Pulmonary artery (tissue), 1 donor: Measurements from ENCODE around the gene RNF113A.

- PRO-cap, result no peak
Observed at GRCh38 chrX:111400884-111401210, 11.1 kb downstream of the DCX start.

DNA sequence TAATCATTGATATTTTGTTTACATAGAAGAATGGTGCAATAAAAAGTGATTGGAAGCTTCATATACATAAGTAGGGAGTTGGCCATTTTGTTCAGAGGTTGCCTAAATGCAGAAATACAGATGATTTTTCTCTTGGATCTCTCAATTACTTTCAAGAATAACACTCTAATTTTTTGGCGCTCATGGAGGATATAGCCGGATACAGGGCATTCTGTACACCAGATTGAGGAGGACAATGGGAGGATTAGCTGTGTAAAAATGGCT lies 5.6 kb upstream of the SERTM2 start:
- PRO-cap, result no peak

GRCh38 chrX:111809451-111809788 lies 66.6 kb upstream of the TRPC5OS start:
- PRO-cap, result no peak

DNA sequence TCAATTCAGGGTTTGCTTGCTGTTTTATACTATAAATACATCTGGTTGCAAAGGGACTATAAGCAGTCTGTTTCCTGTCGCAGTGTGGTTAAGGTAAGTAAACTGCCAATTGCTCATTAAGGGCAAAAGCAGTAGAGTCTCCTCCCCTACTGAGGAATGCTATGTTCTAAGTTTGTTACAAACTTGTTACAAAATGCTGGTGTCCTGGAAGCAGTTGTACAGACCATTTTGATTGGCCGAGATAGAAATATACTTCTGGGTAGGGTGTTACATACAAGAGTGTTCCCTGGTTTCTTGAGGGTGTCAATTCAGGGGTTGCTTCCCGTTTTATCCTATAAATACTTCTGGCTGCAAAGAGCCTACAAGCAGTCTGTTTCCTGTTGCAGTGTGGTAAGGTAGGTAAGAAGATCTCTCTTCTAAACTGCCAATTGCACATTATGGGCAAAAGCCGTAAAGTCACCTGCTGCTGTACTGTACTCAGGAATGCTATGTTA lies 5.7 kb downstream of the TRPC5OS start:
- PRO-cap, result no peak

- PRO-cap, result no peak
Observed at GRCh38 chrX:113990612-113991098, 593.2 kb upstream of the HTR2C start.

GRCh38 chrX:115165325-115165873 lies 23.8 kb upstream of the RBMXL3 start:
- PRO-cap, result no peak

DNA sequence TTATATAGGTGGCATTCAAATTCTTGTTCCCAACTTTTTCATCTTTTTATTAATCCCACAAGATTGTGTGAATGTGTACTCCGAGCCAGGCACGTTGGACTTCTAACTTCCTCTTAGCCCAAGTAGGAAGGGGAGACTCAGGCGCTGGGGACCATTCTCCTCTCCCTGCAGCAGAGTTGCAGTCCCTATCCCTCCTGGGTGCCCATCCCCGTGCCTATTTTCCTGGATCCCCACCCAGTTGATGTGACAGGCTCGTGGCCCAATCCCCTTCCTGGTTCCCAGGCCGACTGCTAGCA lies 222 bp upstream of the PLS3 start:
- PRO-cap, result bidirectional peak, plus-strand start outside the sequence, minus-strand start at position 200 of the sequence

DNA sequence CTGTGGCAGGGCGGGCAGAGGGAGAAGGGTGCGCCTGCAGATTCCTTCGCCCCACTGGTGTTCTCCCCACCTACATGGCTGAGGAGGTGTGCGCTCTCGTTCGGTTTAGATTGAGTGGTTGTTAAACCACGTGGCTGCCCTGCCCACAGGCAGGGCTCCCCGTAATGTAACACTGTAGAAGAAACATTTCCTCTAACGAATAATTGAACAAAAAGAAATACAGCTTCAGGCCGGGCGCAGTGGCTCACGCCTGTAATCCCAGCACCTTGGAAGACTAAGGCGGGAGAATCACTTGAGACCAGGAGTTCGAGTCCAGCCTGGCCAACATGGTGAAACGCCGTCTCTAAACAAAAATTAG lies 162.4 kb downstream of the PLS3 start:
- PRO-cap, result no peak

DNA sequence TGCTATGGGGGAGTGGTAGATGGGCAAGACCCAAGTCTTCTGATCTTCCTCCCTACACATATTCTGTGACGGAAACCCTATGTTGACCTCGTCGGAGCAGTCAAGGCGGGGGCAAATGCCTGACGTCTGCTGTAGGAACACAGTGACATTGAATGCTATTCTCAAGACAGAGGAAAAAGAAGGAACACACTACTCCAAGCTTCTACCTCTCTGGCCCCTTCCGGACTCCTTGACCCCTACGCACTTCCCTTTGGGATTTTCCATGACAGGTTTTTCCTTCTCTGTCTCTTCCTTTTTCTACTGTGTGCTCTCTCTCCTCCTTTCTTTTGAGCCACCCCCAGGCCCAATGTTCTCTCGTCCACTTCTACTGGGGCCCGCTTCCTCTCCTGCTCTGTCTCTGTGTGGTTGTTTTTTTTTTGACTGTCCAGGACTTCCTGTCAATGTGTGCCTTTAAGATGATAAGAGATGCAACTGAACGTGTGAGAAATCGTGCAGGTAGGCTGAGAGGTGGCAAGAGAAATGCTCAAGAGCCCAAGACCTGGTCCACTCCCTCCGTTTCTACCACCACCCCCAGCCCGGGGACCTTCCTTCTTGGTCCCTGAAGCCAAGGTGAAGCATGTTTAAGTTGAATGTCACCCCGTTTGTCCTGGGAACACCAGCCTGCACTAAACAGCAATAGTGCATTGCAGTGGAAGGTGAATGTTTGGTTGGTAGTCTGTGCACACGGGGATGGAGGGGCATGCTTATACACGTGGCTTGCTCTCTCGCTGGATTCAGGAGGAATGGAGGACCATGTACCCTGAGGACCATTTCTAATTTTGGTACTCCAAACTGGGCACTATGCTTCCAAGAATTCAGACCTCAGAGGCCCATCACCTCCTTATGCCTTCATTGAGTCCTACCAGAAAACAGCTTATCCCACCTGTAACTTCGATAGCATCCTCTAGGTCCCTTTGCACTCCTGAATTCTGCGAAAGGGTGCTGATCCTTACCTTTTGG lies 270.8 kb upstream of the AGTR2 start:
- PRO-cap, result no peak

DNA sequence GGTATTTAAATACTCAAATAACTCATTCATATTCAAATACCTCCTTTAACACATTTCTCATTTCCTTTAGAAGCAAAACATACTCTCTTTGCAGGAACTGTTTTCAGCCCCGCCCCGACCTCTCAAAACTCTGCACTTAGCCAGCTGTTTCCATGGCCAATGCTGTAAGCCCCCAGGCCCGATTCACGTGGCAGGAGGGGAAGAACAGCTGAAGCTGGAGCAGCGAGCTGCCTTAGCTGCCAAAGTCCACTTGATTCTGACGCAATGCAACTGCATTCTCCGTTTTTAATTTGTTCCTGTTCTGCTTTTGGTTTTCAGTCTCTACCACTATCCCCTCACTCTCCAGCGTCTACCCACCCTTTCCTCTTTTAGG lies 160.8 kb upstream of the AGTR2 start:
- PRO-cap, result no peak

DNA sequence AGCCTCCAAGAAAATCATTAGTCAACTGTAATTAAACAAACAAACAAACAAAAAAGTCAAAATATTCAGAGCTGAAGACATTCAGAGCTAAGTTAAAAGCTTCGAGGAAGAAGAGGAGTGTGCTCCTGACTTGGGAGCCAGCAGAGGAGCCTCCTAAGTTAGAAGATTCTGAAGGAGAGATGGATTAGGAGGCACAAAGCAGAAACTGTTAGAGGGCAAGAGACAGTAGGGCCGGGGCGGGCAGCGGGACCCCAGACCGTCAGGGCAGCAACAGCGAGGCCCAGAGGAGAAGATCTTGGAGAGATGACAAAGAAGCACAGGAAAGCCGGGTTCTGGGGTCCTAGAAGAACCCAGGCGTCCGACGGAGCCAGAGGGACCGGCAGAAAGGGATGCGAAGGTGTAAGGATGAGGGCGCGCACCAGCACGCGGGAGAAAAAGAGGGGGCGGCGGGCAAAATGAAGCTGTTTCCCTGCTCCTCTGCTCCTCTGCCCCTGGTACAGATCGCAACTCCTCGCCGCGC lies 634 bp downstream of the KLHL13 start:
- PRO-cap, result no peak

DNA sequence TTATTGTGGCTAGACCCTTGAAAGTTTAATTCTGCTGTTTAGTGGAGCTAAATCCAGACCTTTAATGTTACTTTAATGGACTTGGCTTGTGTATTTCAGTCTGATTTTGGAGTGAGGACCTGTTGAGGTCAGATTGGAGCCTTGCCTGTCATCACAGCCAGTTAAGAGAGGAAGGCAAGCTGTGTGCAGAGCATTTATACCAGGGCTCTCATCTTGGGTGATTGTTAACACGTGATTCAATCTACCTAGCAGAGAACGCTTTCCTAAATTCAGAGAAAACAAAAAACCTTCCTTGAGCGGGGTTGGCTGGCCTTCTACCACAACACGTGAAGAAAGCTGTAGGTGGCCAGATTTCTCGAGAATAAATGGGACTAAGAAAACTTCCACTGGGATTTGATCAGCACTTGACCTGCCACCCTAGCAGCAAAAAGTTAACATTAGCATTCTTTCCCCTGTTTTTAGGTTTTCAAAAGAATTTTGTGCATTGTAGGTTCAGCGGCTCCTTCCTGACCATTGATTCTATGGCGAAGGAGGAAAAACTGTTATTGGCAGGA lies 1.9 kb downstream of the DOCK11 start:
- PRO-cap, result no peak

GRCh38 chrX:118775131-118775641 lies 47.8 kb downstream of the IL13RA1 start:
- PRO-cap, result no peak

- PRO-cap, result no peak
Observed at GRCh38 chrX:119239326-119239525, 3.1 kb downstream of the PGRMC1 start.

DNA sequence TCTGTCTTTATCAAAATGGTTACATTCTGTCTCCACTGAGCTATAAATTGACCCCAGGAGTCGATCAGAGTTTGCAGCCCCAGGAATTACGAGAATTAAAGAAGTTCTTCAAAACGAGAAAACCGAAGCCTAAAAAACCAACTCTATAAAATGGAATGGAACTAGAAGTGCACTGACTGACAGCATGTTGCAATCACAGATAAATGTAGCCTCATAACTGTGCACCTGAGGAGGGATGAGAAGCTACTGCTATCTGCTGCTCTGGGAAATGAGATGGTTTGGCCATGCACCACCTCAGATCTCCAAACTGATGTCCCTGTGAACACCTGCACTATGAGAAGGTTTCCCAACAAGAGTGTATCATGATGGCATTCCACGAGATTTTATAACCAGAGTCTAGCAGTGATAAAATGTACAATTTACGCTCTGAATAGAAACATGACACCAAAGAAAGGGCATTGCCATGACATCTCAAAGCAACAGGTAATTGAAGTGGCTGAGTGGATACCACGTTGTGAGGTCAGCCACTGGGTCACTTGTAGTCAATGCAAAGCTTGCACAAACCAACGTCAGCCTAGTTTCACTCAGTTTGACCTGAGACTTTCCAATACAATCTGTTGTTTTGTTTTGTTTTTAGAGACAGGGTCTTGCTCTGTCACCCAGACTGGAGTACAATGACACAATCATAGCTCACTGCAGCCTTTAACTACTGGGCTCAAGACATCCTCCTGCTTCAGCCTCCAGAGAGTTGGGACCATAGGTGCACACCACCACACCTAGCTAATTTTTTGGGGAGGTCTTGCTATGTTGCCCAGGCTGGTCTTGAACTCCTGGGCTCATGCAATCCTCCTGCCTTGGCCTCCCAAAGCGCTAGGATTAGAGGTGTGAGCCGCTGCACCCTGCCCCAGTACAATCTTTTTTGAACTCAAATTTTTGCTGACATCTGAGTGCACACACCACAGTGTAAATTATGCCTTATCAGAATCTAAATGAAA lies 15.0 kb upstream of the SLC25A5 start:
- PRO-cap, result no peak

DNA sequence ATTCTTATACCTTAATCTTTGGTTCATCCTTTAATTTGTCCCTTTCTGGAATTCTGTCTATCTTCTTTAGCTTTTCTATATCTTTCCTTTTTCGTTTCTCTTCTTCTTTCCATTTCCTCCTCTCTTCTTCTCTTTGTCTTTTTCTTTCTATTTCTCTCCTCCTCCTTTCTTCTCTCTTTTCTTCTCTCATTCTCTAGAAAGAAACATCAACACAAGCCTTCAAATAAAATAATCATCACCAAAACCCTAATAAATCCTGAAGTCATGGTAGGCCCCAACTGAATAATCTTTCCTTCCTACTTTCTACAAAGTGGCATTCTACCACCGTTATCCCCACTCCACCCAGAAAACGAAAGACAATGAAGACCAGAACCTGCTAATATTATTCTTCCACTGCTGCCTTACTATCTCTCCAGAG lies 11.7 kb downstream of the UPF3B start:
- PRO-cap, result no peak

- PRO-cap, result no peak
Observed at GRCh38 chrX:119844921-119845496, 7.8 kb downstream of the UPF3B start.

DNA sequence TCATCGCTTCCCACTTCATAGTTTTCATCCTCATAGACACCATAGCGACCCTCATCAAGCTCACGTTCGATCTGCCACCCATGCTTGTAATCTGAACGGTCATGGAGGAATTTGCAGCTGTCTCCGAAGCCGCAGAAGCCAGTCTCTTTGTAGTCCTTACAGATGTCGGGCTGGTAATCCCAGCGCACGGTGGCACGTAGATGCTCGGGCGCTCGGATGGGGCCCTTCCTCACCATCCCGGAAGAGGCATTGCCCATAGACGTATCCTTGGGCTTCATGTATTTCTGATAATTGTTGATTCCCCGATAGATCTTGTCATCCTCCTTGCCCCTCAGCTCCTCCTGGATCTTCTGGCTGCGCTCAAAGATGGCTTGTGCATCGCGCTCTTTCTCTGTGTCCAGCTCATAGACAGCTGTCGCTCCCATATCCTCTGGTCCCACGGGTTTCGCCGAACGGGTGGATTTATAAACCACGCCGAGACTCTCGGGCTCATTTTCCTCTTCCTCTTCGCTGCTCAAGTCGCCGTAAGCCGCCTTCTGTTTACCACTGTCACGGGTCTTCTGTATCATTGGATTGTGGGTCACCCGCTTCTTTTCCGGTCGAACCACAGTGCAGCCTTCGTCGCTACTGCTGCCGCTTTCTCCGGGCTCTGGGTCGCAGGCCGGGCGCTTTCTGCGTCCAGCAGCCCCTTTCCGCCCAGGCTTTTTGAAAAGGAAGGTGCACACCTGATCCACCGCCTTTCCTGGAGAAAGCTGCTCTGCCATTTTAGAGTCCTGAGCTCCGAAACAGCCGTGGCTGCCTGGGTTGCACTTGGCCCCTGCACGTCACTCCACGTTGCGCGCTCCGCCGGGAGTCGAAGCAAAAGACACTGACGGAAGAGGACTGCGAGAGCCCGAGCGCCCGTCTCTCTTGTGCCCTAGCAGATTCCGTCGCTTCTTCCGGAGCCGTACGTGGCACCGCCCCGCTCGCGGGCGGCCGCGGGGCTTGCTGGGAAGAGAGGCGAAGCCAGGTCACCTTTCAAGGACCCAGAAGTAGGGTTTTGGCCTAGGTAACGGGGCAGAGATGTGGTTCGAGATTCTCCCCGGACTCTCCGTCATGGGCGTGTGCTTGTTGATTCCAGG lies at the start of gene RNF113A:
Gene RNF113A (minus strand): TSS at position 884 of the 1,121 bp plus-strand sequence.
- PRO-cap, result bidirectional peak, plus-strand start at position 992 of the sequence, minus-strand start at position 911 of the sequence

GRCh38 chrX:119925500-119925860 lies 18.1 kb downstream of the NKAP start:
- PRO-cap, result no peak

GRCh38 chrX:120143718-120144885 lies 14.3 kb upstream of the RHOXF2 start:
- PRO-cap, result no peak